Glomerular endothelial cell (primary cell): ENCODE measurements around a stretch of chr10.

DNA sequence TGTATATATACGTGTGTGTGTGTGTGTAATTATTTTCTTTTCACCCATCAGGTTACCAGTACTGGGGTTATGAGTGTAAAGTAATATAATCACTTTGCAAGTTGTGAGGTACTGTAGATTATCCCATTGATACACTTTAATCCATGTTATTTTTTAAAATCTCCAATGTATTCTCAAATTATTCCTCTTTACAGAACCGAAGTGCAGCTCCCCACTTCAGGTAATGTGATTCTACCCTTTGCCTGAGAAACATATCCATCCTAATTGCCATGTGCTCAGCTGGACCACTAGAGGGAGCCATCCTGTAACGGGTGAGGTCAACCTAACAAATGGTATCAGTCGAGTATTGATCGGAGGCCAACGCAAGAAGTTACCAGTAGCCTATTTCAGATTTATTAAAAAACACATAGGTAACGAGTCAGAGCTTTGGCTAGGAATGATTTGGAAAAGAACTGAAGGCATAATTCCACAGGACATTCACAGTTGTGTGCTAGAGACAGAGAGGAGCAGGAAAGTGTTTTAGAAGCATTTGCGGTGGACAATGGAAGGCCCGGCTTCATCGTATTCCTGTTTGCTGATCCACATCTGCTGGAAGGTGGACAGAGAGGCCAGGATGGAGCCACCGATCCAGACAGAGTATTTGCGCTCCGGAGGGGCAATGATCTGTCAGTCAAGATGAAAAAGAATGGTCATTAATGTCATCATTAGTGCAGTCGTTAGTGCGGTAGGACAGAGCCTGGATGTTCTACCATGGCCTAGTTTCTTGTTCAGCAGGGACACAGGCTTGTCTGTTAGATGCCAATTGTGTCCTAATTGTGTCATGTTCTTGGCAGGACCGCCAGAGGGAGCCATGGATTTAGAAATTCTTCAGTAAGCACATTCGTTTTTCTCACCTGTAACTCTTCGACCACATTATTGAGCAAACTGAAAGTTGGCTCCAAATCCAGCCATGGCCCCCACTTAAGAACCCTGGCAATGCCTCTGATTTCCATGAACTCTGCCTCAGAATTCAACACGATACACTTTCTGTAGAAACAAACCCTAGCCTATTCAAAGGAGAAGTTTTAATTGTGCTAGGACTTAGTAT is 17.5 kb downstream of the ACTA2 start:
- RAMPAGE, long total RNA: no peak

DNA sequence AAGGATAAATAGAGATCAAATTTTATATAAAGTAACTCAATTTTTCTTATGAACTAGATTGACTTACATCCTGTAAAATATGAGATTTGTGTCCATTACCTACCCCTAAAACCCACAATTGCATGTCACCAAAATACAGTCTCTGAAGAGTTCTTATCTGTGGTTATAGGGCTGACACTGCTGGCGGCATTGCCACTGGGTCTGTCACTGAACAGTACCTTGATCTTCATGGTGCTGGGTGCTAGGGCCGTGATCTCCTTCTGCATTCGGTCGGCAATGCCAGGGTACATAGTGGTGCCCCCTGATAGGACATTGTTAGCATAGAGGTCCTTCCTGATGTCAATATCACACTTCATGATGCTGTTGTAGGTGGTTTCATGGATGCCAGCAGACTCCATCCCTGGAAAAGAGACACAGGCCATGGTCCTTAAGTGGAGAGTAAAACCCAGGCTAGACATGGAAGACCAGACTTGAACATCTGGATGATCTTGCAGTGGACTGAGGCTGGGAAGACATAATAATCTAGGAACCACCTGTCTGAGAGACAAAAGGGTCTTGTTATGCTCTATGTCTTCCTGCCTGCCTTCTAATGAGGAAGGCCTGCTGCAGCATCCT is 14.6 kb downstream of the ACTA2 start:
- RAMPAGE, long total RNA: no peak

- RAMPAGE, long total RNA: no peak
Measured at GRCh38 chr10:88974612-88975723, 15.6 kb upstream of the FAS start.

- RAMPAGE, long total RNA: no peak
Measured at GRCh38 chr10:88980169-88980674, 10.4 kb upstream of the FAS start.

- RAMPAGE, long total RNA: no peak
Measured at GRCh38 chr10:88991608-88991939, 976 bp downstream of the FAS start.

- RAMPAGE, long total RNA: no peak
Measured at GRCh38 chr10:89129883-89130495, 77.1 kb downstream of the CH25H start.

- RAMPAGE, long total RNA: no peak
Measured at GRCh38 chr10:89241945-89242382, 9.6 kb downstream of the LIPA start.

DNA sequence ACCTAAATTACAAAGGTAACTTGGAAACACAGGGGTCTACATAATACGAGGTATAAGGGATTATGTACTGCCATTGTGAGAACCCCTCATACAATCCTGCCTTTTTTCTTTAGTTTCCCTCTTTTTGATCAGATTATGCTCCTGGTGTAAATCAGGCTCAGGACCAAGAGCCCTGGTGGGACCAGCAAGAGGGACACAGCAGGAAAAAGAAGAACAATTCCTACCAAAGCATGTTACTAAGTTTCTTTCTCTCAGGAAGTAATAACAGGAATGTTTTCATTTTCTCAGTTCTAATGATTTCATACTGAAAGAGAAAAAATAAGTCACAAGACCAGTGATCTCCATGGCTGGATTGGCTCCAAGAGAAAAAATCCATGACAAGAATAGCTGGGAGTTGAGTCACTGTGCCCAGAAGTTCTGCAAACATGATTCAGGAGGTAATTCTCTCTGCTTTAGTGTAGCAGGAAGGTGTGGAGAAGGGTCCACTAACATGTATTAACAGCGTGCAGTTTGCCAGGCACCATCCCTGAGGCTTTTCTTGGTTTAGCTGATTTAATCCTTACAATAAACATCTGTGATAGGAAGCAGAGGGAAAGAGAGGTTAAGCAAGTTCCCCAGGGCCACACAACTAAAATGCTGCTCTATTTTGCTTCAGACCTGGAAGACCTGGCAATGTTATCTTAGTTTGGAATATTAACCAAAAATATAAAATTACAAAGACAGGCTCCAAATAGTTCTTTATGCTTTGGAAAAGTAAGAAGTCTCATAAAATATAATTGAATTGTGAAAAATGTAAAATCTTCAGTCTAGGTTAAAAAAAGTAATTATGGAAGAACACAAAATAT is 23.7 kb upstream of the IFIT2 start:
- RAMPAGE, long total RNA: no peak

DNA sequence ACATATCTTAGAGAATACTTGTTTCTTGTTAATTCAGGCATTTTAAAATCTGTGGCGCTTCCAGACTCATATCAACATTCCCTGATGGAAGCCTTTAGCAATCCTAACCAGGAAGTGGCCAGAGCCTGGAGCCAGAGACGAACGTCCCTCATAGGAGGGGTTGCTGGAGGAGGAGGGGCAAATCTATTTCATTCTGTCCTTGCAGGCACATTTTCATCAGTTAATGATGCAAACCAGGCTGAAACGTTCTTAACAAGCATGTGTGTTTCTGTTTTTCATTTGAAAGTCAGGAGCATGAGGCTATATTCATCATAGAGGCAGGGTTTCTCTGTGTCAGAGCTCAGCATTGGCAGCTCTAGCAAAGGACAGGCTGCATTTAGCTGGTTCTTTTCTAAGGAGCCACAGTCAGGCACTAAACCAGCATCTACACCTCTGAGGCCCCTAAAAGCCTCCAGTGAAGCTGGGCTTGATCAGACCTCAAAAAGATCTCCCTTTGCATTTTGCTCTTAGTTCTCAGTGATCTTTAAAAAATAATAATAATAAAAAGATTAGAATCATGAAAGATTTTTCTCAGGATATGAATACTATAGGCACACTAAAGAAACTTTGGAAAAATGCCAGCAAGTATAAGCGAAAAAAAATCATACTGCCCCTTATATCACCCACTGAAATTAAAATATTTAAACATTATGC is 17.7 kb upstream of the IFIT2 start:
- RAMPAGE, long total RNA: no peak

GRCh38 chr10:89301150-89301648 is 647 bp upstream of the IFIT2 start:
- RAMPAGE, long total RNA: no peak

GRCh38 chr10:89633332-89633910 is 11.6 kb downstream of the PANK1 start:
- RAMPAGE, long total RNA: no peak

DNA sequence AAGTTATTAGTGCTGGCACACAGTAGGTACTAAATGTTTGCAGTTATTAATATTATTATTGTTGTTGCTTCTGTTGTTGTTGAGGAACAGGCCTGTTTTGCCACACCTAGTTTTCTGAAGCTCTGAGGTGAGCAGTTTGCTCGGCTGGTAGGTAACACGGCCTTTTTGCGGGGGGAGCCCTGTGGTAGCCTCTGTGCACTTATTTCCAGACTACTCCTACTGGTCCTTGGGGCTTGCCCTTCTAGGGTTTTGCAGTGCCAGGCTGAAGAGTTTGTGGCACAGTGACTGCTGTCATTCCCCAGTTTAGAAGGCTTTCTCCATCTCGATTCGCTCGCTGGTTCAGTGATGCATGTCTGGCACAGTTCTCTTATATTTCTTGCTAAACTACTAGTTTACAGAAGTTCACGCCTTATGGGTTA is 656 bp downstream of the KIF20B start:
- RAMPAGE, long total RNA: no peak

DNA sequence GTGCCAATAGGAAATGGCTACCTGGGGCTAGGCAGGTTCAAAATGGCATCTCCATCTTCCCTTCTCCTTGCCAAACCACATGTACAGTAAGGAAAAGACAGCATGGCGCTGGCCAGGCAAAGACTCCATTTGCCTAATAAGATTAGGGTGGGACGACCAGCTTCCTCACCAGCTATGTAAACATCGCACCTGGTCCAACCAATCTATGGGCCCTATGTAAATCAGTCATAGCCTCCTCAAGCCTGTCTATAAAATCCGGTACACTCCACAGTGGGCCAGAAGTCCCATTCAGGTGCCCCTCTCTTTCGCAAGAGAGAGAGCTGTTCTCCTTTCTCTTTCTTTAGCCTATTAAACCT is 44.2 kb downstream of the HTR7 start:
- RAMPAGE, long total RNA: no peak

DNA sequence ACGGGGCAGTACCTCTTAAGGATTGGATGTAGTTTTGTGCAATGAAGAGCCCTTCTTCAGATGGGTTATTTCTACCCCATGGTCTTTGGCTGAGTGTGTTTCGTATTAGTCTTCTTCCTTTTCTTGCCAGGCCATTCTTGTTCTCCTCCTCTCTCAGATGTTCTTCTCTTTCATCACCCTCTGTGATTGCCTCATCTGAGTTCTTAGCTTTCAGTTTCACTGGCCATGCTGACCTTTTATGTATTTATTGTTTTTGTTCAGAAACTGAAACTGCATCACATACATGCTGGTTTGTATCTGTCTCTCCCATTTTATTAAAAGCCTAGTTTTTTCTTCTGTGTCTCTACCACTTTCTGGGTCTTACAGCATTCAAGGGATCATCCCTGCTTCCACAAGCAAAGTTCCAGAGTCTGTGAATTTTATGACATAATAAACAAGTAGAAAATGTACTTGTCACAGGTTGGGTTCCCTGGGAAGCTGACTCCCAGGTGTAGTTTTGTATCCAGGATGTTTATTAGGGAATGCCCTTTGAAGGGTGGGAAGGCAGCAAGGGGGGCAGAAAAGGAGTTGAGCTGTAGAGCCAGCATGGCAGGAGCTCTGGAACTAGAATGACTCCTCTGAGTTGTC is 21.6 kb upstream of the PCGF5 start:
- RAMPAGE, long total RNA: no peak

DNA sequence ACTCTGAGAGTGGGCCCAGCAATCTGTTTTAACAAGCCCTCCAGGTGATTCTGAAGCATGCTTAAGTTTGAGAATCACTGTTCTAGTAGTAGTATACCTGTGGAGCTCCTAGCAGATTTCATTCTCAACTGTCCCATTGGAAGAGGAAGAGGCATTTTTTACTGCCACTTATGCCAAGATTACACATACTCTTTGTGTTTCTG is 2.9 kb downstream of the PCGF5 start:
- RAMPAGE, long total RNA: no peak

DNA sequence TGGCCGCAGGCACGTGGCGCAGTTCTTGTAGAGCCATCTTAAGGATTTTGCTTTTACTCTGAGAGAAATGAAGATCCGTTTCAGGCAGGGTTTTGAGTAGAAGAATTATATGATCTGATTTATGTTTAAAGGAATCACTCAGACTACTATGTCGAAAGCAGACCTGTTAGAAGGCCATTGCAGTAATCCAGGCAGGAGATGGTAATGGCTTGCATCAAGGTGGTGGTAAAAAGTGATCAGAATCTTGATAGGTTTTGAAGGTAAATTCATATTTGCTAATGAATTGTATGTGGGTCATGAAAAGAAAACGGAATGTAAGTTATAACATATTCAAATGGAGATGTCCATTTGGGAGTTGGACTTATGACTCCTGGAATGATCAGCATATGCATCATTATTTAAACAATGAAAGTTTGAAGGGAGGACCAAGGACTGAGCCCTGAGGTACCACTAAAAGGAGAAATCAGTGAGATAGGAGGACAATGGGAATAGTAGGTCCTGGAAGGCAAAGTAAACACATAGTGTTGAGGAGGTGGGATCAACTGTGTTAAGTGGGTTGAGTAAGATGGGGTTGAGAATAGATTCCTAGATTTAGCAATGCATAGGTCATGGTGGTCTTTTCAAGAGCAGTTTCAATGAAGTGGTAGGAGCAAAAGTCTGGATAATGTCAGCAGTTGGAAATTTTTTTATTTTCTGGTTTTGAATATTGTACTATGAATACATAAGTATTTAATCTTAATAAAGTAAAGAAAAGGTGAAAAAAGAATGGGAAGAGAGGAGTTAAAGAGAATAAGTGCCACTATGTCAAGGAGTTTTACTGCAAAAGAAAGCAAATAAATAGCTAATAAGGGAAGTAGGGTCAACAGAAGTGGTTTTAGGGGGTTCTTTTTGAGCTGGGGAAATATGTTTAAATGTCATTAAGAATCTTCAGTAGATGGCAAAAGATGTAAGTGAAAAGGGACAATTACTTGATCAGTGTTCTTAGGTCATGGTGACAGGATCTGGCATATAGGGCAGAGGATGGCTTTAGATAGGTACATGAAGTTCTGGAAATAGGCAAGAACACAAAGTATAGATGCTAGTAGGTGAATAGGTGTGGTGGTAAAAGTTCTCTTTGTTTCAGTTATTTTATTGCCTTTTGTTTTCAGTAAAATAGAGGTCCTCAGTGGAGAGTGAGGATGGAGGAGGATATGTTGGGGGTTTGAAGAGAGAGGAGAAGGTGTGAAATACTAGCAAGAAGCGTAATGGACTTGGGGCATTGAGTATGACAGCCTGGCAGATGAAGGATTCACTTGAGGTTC is 11.6 kb downstream of the PCGF5 start:
- RAMPAGE, long total RNA: no peak

- RAMPAGE, long total RNA: no peak
Measured at GRCh38 chr10:91617190-91617833, 15.6 kb downstream of the PPP1R3C start.

DNA sequence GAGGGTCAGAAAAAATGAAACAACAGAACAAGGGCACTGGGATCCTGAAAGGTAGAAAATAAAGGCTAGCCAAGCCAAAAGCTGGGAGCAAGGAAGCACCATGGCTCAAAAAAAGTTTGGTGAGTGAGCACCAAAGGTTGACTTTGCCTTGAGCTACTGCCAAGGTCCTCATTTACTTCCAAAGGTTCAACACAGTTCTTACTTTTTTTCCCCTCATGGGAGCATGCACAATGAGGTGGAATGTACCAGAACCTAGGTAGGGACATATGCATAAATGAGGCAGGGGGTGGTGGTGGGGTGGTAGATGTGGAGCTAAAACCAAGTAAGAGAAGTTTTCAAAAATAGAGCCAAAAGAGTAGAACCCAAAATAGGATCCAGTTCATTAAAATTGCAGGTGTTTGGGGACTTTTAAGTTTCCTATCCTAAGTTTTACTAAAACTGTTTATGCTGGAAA is 182.7 kb downstream of the CPEB3 start:
- RAMPAGE, long total RNA: no peak

- RAMPAGE, long total RNA: no peak
Measured at GRCh38 chr10:92242850-92243730, 47.8 kb downstream of the CPEB3 start.

- RAMPAGE, long total RNA: no peak
Measured at GRCh38 chr10:92268818-92269258, 22.0 kb downstream of the CPEB3 start.